Frontal cortex (tissue), 2 donors: ENCODE results near the genes MDC1 and HLA-B.

GRCh38 chr6:30618411-30618979, 855 bp downstream of the MRPS18B start:
- RAMPAGE, long total RNA, result no peak

GRCh38 chr6:30670771-30671395, 1.9 kb downstream of the DHX16 start:
- RAMPAGE, long total RNA, result no peak

DNA sequence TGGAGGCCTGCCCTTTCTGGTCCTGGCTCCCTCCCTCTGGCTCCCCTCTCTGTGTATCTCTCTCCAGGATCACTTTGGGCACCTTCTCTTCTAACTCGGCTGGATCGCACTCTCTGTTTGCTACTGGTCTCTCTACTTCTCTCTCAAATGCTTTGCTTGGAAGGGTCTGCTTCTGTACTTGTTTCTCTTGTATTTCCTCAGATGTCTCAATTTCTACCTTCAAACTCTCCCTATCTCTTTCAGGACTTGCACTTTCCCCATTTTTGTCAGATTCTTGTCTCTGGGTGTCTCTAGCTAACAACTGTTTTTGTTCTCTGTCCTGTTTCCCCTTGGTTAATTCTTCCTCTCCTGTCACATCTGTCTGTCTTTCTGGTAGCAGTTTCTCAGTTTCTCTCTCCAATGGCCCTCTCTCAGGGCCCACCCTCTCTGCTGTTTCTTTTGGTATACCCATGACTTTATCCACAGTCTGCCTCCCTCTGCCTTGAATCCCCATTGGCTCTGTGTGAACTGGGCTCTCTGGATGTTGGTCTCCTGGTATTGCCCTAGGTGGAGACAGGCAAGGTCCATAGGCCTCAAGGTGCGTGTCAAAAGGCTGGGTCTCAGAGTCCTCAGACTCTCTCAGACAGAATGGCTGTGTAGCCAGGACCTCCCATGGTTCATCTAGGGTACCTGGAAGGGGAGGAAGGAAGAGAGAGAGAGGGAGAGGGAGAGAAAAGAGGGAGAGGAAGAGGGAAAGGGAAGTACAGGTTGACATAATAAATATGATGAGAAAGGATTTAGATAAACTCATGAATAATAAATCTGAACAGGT, 9.2 kb downstream of the MDC1 start:
- RAMPAGE, long total RNA, result no peak

GRCh38 chr6:30716959-30717906, at the start of gene MDC1:
Gene MDC1, minus strand, starts transcription at chr6:30717281.
- RAMPAGE, long total RNA, result no peak

GRCh38 chr6:30724991-30725722, 5.0 kb downstream of the TUBB start:
- RAMPAGE, long total RNA, result no peak

DNA sequence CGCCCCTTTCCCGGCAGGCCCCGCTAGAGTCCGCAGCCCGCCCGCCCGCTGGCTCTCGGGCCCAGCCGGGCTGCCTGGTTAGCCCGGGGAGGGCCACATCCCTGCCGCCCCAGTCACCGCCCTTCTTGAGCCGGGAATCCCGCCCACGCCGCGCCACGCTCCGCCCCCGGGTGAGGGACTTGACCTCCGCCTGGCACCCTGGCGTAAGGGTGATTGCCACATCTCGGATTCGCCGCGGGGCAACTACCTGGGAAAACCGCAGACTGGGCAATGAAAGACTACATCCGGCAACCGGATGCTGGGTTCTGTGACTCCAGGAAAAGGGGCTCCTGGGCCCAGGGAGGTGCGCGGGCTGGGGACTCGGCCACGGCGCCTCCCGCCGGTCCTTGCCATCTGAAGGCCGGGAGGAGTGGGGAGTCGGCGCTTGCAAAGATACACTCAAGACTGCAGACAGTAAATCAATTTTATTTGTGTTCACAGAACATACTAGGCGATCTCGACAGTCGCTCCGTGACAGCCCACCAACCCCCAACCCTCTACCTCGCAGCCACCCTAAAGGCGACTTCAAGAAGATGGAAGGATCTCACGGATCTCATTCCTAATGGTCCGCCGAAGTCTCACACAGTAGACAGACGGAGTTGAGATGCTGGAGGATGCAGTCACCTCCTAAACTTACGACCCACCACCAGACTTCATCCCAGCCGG, 419 bp upstream of the FLOT1 start:
- RAMPAGE, long total RNA, result no peak

DNA sequence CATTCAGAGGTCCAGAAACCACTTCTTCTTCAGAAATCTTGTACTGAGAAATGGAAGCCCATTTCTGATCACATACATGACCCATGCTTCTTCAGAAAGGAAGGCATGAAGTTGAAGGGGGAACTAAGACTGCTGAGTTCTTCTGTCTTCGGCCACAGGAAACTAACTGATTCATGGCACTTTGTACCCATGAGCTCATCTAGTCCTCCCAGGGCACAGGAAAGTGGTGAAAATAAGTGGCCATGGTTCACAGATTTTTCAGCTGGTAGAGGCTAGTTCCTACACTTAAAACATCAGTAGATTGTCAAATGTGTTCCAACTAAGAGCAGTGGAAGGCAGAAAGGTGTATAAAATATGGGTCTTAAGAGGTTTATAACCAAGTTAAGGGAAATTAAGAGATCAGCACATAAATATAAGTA, 14.7 kb upstream of the IER3 start:
- RAMPAGE, long total RNA, result no peak

- RAMPAGE, long total RNA, result no peak
These were observed 3.0 kb upstream of the SFTA2 start for GRCh38 chr6:30934892-30935538.

- RAMPAGE, long total RNA, result no peak
These were observed 1.5 kb upstream of the MUC21 start for GRCh38 chr6:30981908-30982602.

DNA sequence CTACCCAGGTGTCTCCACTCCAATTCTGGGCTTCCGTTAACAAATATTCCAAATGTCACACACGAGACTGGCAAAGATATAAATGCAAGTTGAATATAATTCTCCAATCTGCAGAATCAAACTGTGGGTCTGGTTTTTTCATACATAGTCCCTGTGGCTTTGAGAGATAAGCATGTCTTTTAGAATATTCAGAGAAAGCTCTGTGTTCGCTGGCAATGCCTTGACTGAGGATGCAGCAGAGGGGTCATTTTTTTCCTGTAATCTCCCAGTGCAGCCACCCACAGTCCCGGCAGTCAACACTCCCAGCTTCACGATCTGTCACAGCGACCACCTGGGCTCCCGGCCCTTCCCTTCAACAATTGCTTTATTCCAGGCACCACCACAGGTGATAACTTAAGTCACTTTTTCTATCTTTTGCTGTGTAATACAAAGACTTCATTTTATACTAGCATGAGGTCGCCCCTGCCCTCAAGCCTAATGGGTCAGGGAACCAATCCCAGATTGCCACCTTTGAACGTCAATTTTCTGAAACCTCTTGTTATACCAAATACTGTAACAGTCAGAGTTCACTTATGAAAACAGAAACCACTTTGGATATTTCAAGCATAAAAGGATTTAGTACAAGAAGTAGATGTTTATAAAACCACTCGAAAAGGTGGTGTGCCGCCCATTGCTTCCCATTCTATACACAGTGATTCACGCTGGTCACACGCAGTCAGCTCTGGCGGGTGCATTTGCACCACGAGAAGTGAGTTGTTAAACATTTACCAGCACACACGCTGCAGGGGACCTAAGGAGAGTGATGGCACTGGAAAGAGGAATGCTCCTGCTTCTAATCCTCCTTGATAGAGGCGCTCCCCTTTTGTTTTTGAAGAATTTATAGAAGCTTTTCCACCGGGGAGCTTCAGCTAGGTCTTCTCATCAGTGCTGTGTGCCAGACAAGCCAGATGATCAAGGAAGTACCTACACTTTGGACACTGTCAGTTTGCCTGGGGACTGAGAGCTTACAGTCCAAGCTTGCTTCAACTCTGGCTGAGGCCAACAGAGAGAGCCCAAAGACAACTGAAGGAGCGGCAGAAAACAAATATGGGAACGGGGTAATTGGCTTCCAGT, 30.9 kb downstream of the MUC22 start:
- RAMPAGE, long total RNA, result no peak

GRCh38 chr6:31087418-31088120, 24.8 kb downstream of the C6orf15 start:
- RAMPAGE, long total RNA, result no peak

DNA sequence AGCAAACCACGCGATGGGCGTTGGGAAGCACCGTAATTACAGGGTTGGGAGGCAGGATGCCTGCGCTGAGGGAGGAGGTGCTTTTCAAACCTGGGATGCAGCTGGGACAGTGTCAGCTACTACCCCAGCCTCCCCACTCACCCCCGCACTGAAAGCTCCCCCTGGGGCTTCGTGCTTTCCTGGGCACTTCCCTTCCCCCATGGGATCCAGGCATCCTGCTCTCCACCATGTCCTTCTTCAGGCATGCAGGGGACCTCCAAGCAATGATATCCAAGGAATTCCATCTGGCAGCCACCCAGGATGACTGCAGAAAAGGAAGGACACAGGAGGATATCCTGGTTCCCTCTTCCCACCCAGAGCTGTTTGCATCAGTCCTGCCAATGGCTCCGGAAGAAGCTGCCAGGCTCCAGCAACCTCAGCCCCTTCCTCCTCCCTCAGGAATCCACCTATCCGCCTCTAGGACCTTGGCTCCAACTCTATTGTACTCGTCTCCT, 581 bp upstream of the PSORS1C2 start:
- RAMPAGE, long total RNA, result no peak

DNA sequence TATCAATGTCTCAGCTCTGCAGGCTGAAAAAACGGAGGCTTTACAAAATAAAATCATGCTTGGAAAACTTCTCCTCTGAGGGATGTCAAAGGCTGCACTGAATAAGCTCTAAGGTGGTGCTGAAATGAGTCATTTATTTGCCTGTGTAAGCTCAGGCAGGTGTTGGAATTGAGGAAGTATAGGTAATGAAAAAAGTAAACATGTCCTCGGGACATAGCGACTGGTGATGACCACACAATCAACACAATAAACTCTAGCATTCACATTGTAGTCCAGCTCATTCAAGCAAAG, 32.7 kb upstream of the POU5F1 start:
- RAMPAGE, long total RNA, result no peak

- RAMPAGE, long total RNA, result no peak
These were observed 4.8 kb downstream of the HLA-C start for GRCh38 chr6:31266932-31267565.

GRCh38 chr6:31267566-31268082, 4.3 kb downstream of the HLA-C start:
- RAMPAGE, long total RNA, result no peak

GRCh38 chr6:31307932-31309100, 36.4 kb upstream of the HLA-C start:
- RAMPAGE, long total RNA, result no peak

DNA sequence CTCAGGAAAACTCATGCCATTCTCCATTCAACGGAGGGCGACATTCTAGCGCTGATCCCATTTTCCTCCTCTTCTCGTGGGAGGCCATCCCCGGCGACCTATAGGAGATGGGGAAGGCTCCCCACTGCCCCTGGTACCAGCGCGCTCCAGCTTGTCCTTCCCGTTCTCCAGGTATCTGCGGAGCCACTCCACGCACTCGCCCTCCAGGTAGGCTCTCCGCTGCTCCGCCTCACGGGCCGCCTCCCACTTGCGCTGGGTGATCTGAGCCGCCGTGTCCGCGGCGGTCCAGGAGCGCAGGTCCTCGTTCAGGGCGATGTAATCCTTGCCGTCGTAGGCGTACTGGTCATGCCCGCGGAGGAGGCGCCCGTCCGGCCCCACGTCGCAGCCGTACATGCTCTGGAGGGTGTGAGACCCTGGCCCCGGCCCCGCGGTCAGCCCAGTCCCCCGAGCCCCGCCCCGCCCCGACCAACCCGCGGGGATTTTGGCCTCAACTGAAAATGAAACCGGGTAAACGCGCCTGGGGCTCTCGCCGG, 883 bp downstream of the HLA-B start:
- RAMPAGE, long total RNA, result no peak

GRCh38 chr6:31356563-31357249, at the start of gene HLA-B:
Gene HLA-B, minus strand, starts transcription at chr6:31357179.
- RAMPAGE, long total RNA, result no peak

DNA sequence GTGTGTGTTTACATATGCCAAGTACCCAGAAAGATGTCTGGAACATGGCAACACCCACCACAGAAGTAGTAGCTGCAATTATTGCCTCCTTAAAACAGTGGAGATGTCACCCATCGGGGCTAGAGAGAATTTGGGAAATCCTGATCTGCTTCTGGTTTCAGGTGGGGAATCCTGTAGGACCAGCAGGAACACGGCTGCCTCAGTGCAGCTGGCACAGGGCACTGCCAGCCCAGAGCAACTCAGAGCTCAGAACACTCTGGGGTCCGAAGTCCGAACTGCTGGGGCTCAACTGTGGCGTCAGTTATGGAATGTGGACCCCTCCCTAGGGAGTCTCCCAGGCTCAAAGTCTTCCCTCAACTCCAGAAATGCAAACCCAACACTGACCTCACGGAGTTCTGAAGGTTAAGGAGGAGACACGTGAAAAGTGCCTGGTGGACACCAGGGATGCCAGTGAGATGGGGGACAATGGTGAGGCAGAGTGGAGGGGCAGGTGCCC, 21.4 kb upstream of the HLA-B start:
- RAMPAGE, long total RNA, result no peak

GRCh38 chr6:31379575-31380322, 22.8 kb upstream of the HLA-B start:
- RAMPAGE, long total RNA, result no peak